Sigmoid colon (tissue), 4 donors: ENCODE measurements around a stretch of chr2.

- PRO-cap: no peak
- RAMPAGE, long total RNA, 4 experiments: no peak in any of the 4 experiments
Observed at GRCh38 chr2:11822614-11823391, 76.4 kb downstream of the LPIN1 start.

DNA sequence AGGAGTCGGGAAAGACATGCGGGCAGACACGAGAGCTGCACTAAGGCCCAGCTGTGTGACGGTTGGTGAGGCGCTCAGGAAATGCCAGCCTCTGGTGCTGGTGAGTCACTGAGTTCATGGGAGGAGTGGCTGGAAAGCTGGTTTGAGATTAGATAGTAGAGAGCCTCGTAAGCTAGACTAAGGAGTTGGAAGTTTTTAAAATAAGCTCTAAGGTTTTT lies 390.9 kb upstream of the TRIB2 start:
- PRO-cap: no peak
- RAMPAGE, long total RNA, 4 experiments: no peak in any of the 4 experiments

DNA sequence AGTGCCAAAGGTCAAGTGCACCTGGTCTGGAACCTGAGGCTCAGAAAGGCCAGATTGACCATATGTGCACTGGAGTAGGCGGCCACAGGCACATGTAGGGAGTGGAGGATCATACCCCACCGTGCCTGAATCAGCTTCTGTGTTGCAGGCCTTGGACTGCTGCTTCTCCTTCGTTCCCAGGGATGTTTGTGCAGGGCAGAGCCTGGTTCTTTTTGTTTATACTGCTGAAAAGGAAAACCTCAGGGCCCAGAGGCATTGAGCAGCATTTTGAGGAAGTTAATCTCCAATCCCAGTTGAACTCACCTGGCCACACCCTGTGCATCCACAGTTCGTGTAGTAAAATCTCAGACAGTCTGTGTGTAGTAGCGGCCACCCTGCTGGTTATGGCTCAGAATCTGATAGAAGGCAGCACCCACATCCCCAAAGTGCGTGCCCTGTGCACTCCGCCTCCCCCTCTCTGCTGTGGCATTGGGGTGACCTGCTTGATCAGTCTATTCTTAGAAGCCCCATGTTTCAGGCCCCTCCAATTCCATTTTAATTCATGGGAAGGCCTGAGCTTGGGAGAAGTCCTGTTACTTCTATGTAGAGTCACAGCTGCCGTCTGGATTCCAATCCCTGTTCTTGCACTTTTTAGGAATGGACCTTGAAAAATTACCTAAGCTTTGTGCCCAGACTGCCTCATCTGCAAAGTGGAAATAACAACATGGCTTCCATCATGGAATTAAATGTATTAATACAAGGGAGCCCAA lies 10.9 kb downstream of the TRIB2 start:
- PRO-cap: no peak
- RAMPAGE, long total RNA, 4 experiments: no peak in any of the 4 experiments

GRCh38 chr2:12926507-12927003 lies 209.8 kb downstream of the TRIB2 start:
- PRO-cap: no peak
- RAMPAGE, long total RNA, 4 experiments: no peak in any of the 4 experiments

- PRO-cap: no peak
- RAMPAGE, long total RNA, 4 experiments: no peak in any of the 4 experiments
Observed at GRCh38 chr2:13537512-13538537, 821.1 kb downstream of the TRIB2 start.

DNA sequence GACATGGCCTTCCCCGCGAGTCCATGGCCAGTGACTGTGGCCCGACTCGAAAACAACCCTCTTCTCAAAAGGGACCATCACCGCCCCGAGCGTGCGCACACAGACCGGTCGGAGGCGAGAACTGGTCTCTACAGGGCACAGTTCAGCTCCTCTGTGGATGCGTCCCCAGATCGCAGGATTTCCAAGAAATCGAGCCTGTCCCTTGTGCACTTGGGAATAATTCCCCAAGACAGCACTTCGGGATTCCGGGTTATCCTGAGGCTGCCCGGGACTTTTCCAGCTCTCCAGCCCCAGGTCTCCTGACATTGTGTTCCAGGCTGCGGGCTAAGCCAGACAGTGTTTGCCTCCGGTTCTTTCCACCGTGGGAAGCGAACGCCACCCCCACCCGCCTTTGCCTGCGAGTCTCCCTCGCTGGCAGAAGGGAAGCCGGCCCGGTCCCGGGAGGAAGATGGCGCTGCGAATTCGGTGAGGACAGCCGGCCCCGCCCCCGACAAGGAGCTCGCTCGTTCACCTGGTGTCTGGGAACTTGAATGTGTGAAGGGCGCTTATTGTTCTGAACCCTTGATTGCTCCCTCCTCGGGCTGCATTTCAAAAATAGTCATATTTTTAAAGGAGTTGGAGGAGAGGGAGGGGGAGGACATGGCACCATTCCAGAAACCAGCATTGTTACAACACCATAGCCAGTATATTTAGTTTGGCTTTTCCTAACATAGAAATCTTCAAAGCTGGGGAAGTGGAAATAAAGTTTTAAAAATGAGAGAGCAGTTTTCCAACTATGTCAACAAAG lies 2.9 kb downstream of the LRATD1 start:
- PRO-cap: no peak
- RAMPAGE, long total RNA, 4 experiments: start-site peak on the plus strand in 1 of 4 experiments, centred at position 70 of the sequence, 6 reads per replicate

- PRO-cap: no peak
- RAMPAGE, long total RNA, 4 experiments: no peak in any of the 4 experiments
Observed at GRCh38 chr2:15170261-15170812, 390.8 kb downstream of the NBAS start.

DNA sequence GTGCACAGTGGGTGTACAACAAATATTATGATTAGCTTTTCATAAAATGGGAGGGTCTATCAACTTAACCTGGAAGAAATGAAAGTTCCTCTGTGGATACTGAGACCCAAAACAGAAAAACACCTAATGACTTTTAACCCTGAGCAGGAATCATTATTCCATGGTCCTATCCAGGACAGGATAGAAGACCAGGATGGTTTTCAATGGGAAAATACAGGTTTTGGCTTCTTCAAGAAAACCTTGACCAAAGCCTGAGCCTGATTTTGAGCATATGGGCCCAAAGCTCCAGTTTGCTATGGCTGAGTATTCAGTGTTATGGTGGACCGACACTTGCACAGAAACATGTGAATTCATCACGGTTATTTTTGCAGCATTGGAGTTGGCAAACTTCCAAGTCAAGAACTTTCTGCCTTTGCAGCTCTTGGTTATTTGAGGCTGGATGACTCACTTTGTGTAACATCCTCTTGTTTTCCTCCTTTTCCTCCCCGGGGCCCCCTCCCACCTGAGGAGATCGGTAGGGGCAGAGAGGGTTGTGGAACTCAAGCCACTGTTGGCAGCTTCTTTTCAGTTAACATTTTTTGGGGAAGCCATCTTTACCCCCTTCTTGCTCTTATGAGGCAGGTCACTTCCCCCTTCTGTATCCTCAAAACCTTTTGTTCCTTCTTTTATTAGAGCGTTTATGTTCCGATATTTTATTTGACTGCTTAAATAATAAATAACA lies 48.5 kb downstream of the DDX1 start:
- PRO-cap: no peak
- RAMPAGE, long total RNA, 4 experiments: no peak in any of the 4 experiments

GRCh38 chr2:15734949-15735372 lies 143.3 kb downstream of the DDX1 start:
- PRO-cap: no peak
- RAMPAGE, long total RNA, 4 experiments: no peak in any of the 4 experiments

- PRO-cap: no peak
- RAMPAGE, long total RNA, 4 experiments: no peak in any of the 4 experiments
Observed at GRCh38 chr2:16102789-16103601, 162.6 kb downstream of the MYCN start.

- PRO-cap: no peak
- RAMPAGE, long total RNA, 4 experiments: no peak in any of the 4 experiments
Observed at GRCh38 chr2:16413217-16413788, 252.3 kb downstream of the CYRIA start.

DNA sequence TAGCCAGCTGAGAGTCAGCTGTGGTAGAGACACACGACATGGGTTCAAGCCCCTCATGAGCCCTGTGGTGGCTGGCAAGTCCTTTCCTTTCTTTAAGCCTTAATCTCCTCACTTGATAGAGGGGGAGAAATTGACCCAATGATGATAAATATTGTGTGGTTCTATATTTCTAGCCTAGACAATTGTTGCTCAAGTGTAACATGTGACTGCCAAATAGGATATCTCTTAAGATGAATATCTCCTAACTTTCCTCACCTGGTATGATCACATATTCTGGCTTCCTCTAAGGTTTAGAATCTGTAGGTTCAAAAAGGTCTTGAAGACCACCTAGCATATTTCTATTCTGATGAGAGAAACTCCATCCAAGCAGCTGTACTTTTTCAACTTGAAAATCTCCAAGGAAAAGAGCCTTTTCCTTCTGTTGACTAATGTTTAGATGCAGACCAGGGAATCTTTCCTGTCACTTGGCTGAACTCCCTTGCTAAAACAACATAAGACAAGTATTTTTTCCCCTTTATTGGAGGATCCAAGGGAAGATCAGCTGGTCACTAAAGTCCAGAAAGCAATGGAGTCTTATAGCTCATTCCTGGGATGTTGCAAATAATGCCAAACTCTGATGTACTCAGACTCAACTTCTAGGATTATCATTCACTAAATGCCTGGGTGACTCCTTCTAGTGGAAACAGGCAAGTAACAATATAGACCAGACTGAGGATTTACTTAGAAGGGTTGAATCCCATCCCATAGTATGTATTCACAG lies 114.8 kb downstream of the CYRIA start:
- PRO-cap: no peak
- RAMPAGE, long total RNA, 4 experiments: start-site peak on the minus strand in 1 of 4 experiments, centred at position 230 of the sequence, 6 reads per replicate

DNA sequence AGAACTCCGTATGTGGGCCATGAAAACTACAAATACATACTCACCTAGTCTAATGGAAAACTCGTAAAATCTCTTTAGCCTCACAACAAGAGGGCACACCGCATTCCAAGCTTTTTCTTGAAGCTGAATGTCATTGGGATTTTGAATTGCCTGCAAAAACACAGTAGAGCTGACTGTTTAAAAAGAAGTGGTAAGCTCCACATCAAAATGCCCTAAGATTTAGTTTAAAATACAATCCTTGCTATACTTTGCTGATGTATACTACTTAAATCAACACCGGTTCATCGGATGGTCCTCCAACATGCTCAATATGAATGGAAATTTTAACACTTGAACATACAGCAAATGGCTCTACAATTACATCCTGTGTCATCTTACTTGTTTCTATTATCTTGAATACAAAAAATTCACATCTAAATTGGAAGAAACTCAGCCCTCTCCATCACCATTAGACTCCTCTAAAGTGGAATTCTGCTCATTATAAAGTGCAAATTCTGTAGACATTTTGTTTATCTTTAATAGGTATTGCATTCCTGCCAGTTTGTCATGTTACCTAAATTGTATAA lies 101.6 kb downstream of the CYRIA start:
- PRO-cap: no peak
- RAMPAGE, long total RNA, 4 experiments: no peak in any of the 4 experiments

GRCh38 chr2:16583810-16584582 lies 81.6 kb downstream of the CYRIA start:
- PRO-cap: no peak
- RAMPAGE, long total RNA, 4 experiments: start-site peak on the minus strand in 1 of 4 experiments, at chr2:16584193-16584358 at its widest, 11 reads per replicate

GRCh38 chr2:16624996-16625597 lies 40.5 kb downstream of the CYRIA start:
- PRO-cap: no peak
- RAMPAGE, long total RNA, 4 experiments: no peak in any of the 4 experiments

- PRO-cap: no peak
- RAMPAGE, long total RNA, 4 experiments: no peak in any of the 4 experiments
Observed at GRCh38 chr2:16626967-16627604, 38.5 kb downstream of the CYRIA start.

DNA sequence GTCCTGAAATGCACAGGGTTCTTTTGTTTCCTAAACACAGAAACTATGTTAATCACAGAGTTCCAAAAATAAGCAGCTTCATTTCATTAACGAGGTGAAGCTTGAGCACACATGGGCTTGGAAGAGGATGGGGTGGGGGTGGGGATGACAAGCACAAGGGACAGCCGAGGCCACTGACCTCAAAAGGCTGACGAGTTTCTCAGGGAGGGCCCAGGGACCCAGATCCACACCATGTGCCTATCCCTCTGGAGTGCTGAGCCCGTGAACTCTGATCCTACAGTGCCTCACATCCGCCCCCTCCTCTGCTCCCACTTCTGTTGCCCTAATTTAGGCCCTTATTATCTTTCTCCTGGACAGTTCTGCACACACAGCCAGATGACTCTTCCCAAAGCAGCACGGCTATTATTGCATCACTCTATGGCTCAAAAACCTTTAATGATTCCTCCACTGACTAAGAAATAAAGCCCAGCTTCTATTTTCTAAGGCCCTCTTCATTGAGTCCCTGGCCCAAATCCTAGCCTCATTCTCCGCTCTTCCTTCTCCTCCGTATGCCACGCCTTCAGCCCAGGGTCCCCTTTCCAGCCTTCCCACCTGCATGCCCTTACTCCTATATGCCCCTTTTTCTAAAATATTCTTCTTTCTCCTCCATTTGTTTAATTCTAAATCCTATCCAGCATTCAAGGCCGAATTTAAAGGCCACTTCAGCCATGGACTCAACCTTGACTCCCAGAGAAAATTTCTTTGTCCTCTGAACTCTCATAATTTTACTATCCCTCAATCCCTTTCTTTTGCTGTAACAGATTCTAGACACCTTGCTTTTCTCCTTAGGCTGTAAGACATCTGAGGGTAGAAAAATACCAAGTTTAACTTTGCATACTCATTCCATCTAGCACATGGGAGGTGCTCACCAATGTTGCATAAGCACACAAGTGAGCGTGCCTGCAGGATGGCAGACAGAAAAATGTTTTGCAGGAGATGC lies 24.6 kb downstream of the CYRIA start:
- PRO-cap: no peak
- RAMPAGE, long total RNA, 4 experiments: no peak in any of the 4 experiments

DNA sequence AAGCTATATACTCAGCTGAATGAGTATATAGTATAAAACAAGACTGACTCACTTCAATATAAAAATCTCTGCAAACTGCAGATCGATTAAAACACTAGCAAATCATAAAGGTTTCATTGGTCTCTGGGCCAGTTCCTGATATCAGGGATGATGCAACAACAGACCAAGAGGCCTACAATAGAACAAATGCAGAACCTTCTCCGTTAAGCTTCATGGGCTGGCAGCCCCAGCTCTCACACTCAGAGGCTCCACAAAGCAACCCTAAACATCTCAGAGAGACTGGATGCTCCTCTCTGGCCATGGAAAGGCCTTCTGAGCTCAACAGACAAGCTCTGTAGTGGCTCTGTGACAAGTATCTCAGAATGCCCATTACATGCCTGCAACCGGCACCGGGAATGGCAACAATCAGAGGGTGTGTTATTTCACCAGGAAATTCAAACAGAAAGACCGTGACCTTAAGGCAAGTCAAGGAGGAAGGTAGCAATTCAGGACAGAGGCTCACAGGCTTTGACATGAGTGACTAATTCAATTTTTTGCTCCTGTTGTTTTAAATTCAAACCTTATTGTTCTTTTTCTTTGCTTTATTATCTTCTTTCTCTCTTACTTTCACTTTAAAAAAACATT lies 15.2 kb downstream of the CYRIA start:
- PRO-cap: no peak
- RAMPAGE, long total RNA, 4 experiments: no peak in any of the 4 experiments

DNA sequence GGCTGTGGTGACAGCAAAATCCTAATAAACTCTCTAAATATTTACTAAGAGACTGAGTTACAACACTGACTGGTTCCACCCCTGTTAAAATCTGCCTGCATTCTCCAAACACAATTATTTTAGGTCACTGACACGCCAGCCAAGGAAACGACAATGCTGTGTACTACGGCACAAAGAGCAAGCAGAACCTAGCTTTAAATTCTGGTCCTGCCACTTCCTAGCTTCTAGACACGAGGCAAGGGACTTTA lies 4.1 kb downstream of the CYRIA start:
- PRO-cap: no peak
- RAMPAGE, long total RNA, 4 experiments: no peak in any of the 4 experiments

DNA sequence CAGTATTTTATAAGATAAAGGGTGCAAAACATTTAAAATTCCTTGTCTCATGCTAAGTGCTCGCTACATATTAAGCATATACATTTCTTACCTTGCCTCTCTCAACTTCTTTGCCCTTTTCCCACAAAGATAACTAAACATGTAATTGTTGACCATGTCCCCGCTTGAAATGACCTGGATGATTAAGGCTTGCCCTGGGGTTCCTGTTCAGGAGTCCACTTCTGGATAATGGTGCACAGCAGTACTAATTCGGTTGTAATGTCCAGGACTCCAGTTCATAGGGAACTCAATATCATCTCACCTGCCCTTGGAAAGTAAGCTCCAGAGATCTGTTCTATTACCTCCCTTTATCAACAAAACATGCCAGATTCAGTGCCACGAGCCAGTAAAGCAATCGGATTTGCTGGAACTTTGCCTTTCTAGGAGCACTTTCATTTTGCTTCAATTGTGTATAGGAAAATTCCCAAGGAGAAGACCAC lies 162.4 kb upstream of the CYRIA start:
- PRO-cap: no peak
- RAMPAGE, long total RNA, 4 experiments: no peak in any of the 4 experiments